ENCODE measurements around a stretch of chr11.

DNA sequence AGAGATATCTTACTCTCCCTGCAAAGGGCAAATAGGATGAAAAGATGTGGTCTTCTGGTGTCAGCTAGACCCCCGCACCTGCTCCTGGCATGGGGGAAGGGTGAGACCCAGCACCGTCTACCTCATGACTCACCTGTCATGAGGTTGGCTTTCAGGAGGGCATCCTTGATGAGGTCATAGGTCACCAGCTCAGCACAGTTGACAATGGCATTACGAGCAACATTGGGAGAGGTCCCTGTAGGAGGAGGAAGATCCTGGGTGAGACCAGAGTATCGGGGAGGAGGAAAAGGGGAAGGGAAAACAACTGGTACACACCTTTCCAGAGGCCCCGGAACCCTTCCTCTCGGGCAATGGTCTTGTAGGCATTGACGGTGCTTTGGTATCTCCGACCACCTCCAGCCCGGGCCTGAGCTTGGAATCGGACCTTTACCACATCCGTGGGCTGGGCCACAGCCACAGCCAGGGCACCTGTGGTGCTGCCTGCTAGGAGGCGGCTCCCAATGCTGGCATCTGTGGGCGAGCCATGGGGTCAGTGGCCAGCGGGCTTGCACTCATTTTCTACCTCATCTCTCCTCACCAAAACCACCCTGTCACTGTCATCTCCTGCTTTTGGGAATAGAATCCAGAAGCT, 6.0 kb downstream of the UCP2 start:
- PRO-cap: no peak
- RAMPAGE, long total RNA: no peak

DNA sequence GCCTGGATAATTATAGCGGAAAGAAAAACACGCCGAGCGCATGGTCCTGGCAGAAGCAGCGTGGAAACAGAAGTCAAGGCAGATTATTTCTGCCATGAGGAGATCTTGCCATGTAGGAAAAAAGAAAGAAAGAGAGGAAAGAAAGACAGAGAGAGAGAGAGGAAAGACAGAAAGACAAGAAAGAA, 1.2 kb upstream of the UCP2 start:
- PRO-cap: no peak
- RAMPAGE, long total RNA: no peak

- PRO-cap: no peak
- RAMPAGE, long total RNA: no peak
These were observed 4.2 kb downstream of the UCP3 start for GRCh38 chr11:74004673-74005013.

DNA sequence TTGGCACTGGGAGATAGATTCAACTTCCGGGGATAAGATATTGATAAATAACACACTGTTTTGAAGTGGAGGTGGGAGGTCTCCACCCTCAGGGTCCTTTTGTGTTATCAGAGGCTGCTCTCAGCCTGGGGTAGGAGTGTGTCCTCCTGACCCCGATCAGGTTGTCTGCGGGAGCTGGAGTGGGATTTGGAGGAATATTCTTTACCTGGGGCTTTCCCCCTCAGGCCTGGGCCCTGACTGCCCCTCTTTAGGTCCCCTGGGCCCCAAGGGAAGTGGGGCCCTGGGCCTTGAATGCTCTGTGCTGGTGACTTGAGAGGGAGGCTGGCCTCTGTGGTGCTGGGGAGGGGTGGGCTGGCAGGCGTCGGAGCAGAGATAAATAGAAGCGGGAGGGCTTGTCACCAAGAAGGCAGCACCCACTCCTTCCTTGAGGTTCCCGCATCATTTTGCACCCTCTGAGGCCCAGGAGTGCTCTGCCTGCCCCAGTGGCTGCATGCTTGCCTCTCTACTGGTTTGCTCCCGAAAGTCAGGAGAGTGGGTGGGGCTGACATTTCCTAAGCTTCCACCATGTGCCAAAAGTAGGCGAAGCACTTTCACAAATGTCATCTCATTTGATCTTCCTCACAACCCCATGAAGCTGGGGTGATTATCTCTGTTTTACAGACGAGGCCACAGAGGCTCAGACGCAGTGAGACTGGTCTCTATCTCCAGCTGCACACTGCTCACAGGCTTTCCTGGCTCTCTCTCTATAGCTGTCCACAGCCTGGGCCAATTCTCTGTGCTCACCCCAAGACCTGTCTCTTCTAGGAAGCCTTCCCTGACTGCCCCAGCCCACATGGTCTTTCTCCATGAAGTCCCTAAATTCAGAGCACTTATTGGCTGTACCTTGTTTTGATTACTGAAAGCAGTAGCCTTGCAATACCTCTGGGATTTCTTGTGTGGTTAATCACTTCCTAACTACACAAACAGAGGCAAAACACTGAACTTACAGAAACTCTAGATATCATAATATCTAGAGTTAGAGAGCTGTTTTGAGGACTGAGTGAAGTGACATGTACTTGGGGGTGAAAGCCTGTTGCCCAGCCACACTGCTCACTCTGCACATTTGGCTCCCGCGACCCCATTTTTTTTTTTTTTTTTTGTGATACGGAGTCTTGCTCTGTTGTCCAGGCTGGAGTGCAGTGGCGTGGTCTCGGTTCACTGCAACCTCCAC, 2.6 kb upstream of the UCP3 start:
- PRO-cap: no peak
- RAMPAGE, long total RNA: no peak

GRCh38 chr11:74069047-74069658, 60.3 kb upstream of the UCP3 start:
- PRO-cap: no peak
- RAMPAGE, long total RNA: no peak

DNA sequence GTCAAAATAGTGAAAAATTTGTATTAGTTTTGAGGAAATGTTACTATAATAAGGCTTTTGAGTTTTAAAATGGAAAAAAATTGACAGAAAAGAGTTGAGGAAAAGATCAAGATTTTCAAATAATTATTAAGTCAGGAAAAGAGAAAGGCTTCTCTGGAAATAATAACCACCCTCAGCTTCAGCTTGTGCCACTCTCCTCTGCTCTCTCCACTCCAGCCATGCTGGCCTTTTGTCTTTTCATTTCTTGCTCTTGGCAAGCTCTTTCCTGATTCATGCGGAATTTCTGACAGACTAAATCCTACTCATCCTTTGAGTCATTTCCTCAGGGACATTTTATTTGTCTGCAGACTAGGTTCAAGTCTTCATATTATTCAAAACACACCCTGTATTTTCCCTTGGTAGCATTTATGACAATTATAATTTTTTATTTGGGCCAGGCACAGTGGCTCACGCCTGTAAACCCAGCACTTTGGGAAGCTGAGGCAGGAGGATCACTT, 7.7 kb upstream of the P4HA3 start:
- PRO-cap: no peak
- RAMPAGE, long total RNA: no peak

DNA sequence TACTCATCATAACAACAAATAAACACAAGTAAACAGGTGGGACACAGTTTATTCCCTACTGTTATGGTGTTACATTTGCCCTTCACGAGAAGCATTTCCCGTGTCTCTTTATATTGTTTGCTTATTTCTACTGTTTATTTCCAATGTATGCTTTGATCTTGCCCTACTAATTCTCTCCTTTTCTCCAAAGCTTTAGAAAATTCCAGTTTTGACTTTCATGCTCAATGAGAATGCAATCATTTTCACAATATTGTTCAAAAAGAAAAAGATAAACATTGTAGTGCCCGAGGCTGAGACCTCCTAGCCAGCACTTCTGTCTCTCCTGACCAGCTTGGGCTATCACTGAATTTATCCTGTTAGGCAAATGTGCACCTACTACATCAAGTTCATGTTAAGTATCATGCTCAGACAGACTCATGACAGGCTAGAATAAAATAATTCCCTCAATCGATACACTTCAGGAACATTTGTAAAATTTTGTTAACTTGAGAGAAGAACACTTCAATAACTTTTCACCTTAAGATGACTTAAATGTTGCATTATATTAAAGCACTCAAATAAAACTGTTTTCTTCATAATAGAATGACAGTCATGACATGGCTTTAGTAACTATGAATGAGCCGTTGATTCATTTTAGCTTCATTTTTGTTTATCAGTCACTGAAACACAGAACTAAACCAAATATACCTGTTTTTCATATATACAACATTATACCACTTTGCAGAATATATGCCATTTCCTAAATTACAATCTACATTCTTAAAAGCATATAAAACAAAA, 22.4 kb upstream of the P4HA3 start:
- PRO-cap: no peak
- RAMPAGE, long total RNA: no peak

GRCh38 chr11:74397695-74398205, 483 bp downstream of the PGM2L1 start:
- PRO-cap: unidirectional peak, plus-strand start at chr11:74397879
- RAMPAGE, long total RNA: no peak

GRCh38 chr11:74461821-74462651, 5.3 kb downstream of the KCNE3 start:
- PRO-cap: bidirectional peak, plus-strand start at chr11:74462291, minus-strand start at chr11:74462158
- RAMPAGE, long total RNA: no peak

- PRO-cap: no peak
- RAMPAGE, long total RNA: no peak
These were observed 20.0 kb downstream of the SLCO2B1 start for GRCh38 chr11:75170906-75171238.

GRCh38 chr11:75261915-75262327, 21.3 kb downstream of the TPBGL start:
- PRO-cap: no peak
- RAMPAGE, long total RNA: no peak

DNA sequence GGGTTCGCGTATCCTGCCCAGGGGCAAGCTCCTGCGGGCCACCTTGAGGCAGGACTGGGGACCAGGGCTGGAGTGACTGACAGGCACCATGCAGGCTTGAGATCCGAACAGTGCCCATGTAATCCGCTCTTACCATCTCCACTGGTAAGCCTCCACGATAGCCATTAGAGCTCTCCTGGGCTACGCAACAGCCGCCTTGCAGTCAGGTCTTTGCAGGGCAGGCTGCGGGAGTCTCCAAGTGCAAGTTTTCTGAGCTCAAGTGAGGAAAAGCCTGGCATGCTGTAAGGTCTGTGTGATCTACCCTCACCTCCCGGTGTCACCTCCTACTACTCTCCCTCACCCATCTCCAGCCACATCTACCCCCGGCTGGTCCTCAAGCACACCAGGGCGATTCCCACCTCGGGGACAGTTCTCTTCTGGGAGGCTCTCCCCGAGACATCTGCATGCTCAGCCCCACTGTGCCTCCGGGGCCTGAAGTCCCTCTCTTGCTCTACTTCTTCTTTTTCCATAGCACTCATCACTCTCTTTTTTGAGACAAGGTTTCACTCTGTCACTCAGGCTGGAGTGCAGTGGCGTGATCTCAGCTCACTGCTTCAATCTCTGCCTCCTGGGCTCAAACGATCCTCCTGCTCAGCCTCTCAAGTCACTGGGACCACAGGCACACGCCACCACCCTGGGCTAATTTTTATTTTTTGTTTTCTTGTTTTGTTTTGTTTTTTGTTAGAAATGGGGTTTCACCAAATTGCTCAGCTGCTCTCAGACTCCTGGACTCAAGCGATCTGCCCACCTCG, 49.7 kb downstream of the TPBGL start:
- PRO-cap: no peak
- RAMPAGE, long total RNA: no peak

DNA sequence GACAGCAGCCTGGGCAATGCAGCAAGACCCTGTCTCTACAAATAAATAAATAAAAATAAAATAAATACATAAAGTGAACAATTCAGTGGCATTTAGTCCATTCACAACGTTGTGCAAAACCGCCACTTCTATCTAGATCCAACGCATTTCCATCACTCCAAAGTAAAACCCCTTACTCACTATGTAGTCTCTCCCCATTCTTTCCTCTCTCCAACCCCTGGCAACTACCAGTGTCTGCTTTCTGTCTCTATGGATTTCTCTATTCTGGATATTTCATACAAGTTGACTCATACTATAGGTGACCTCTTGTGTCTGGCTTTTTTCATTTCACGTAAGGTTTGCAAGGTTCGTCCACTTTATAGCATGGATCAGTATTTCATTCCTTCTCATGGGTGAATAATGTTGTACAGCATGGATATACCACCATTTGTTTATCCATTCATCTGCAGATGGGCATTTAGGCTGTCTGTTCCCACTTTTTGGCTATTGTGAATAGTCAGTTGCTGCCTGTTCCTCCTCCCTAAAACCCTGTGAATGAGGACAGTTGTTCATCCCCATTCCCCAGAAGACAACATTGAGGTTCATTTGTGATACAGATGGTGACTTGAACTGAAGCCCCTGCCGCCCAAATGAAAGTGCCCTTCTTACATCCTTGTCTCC, 23.4 kb downstream of the ARRB1 start:
- PRO-cap: no peak
- RAMPAGE, long total RNA: no peak

DNA sequence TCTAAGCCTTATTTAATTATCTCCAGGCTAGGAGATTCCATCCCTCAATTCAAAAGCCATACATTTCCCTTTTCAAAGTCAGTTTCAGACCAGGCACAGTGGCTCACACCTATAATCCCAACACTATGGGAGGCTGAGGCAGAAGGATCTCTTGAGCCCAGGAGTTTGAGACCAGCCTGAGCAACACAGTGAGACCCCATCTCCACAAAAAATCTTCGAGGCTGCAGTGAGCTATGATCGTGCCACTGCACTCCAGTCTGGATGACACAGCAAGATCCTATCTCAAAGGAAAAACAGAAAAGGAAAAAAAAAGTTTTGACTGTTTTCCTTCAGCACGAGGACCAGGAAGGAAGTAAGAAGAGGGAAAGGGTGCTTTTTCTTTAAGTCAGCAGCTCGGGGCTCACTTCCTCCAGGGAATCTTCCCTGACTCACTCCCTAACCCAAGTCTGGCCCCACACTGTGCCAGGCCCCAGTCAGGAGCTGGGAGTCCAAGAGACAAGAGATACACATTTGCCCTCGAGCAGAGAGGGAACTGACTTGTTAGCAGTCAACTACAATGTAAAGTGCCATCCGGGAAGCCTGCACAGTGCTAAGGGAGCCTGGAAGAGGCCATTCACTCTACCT, 14.3 kb downstream of the ARRB1 start:
- PRO-cap: unidirectional peak, plus-strand start at position 472 of the sequence
- RAMPAGE, long total RNA: no peak

GRCh38 chr11:75405459-75405859, 6.1 kb downstream of the RPS3 start:
- PRO-cap: no peak
- RAMPAGE, long total RNA: no peak

GRCh38 chr11:75475279-75476226, 42.5 kb upstream of the KLHL35 start:
- PRO-cap: no peak
- RAMPAGE, long total RNA: no peak

- PRO-cap: no peak
- RAMPAGE, long total RNA: no peak
These were observed 10.4 kb downstream of the SERPINH1 start for GRCh38 chr11:75572273-75573010.

DNA sequence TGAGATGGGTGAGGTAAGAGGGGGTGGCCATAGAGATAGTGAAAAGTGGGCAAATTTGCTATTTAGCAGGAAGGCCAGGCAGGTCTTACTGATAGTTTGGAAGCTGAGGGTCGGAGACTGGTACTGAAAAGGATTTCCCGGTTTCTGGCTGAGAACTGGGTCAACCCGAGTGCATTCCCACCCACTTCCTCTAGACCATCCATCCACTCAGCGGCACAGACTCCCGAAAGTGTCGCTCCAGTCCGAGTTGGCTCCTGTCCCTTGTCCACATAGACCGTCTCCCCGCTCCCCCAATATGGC, 20.7 kb downstream of the SERPINH1 start:
- PRO-cap: unidirectional peak, plus-strand start at position 202 of the sequence
- RAMPAGE, long total RNA: no peak

DNA sequence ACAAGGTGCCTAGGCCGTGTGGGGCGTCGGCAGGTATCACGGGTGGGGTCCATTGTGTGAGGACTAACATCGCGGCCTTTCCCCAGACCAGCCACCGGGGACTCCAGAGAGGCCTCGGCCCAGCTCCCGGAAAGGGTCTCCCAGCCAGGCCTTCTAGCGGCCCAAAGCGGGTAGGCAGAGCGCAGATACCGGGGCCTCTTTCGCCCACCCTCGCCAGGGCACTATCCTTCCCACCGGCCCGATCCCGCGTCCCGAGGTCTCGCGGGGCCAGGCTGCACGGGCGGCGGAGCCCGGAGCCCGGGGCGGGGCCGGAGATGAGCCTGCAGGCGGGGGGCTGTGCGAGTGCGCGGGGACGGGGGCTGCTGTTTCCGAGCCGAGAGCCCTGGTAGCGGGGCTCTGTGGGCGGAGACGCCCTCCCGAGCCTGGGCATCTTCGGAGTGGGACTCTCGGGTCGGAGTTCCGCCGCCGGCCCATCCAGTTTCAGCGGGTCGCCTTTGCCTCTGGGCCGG, 21.1 kb downstream of the SERPINH1 start:
- PRO-cap: unidirectional peak, plus-strand start at position 164 of the sequence; bidirectional peak, plus-strand start at position 317 of the sequence, minus-strand start at position 253 of the sequence
- RAMPAGE, long total RNA: no peak

- PRO-cap: no peak
- RAMPAGE, long total RNA: no peak
These were observed 36.9 kb downstream of the SERPINH1 start for GRCh38 chr11:75598959-75599319.

All from urinary bladder (tissue), 3 donors.